Zone of skin (tissue), 1 donor: ENCODE measurements around the genes ST8SIA6 and HACD1.

DNA sequence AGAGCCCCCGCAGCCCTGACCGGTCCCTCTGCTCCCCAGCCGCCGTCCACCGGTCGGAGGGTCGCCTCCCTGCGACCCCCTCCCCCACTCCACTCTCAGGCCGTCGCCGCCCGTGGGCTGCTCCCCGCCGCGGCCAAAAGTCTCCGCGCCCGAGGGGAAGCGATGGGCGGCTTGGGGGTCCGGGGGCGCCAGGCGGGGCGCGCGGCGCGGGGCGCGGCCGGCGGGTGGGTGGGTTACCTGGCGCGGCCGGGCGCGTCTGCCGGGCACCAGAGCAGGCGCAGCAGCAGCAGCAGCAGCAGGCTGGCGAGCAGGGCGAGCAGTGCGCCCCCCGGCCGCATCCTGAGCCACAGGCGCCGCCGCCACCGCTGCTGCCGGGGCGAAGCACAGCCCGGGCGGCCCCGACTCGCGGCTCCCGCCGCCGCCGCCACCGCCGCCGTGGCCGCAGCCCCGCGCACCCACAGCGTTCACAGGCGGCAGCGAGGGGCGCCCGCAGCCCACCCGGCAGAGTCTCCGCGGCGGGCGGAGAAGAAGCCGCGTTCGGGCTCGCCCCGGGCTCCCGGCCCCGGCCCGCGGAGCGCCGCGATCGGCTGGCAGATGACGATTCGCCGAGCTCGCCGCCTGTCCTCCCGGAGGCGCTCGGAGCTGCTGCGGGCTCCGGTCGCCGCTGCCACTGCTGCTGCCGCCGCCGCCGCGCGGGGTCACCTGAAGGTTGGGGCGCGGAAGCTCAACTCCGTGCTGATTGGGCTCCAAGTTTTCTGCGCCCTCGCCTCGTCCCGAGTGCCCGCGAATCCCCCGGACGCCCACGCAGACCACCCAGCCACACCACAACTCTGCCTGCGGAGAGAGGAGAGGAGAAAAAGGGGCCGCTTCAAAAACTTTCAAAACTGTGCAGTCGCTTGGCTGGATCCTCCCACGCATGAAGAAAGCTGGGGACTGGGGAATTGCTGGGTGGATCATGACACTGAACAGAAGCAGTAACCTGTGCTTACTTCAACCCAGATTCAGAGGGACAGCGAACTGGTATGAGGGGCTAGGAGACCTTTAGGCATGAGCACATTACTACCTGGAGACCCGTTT, at the start of gene ST8SIA6:
TSS of gene ST8SIA6 (minus strand) at position 678 of the 1,077 bp plus-strand sequence.
- RRBS, result 2% methylated on average over 67 of the region's 124 CpGs

GRCh38 chr10:17617178-17618258, at the start of gene HACD1:
HACD1 (minus strand) TSS chr10:17617374.
- RRBS, result 2% methylated on average over 10 of the region's 81 CpGs

- RRBS, result no CpG with 5 or more reads among the region's 22 CpGs
Measured at GRCh38 chr10:17643292-17644034, 488 bp upstream of the STAM start.

DNA sequence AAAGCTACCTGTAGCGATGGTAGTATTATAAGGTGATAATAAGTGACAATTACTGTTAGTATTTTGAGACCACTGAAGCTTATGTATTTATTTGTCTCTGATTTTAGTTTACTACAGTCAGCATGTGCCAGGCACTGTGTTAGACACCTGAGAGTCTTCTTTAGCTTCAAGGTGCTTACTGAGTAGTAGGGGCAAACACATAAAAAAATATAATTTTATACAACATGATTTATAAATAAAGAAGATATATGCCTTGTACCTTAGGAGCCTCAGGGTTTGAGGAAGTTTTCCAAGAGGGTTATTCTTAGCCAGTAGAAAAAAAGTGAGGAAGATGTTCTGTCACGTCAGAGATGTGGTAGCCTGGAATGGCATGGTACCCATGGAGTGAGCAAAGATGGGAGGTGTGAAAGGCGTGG, 40.7 kb upstream of the TMEM236 start:
- RRBS, result no CpG with 5 or more reads among the region's 3 CpGs

DNA sequence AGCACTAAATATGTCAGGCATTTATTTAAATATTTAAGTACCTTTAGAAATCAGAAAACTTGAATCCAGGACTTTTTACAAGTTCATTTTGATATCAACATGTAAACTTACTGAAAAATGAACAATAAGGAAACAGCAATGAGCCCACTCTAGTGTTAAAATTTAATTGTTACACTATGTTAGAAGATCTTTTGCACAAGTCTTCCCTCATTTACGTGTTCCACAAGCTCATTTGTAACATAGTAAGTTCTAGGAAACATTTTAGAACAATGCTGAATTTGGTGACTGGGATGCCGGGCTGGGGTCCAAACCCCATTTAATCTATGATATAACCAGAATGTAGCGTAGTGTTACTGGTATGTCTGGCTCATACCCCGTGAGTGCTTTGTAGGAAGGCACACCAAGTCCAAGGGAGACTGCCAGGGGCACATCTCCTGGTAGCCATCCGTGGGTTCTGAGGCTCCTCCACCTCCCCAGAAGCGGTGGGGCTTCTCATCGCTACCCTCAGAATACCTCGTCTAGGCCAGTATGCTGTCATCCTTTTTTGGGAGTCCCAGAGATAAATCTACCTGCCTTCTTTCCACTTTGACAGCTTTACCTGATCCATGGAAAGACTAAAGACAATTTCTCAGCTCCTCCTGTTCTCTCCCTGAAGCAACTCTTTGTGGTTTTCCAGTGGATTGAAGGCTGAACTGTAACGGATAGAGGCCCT, 21.3 kb upstream of the TMEM236 start:
- RRBS, result no CpG with 5 or more reads among the region's 9 CpGs

DNA sequence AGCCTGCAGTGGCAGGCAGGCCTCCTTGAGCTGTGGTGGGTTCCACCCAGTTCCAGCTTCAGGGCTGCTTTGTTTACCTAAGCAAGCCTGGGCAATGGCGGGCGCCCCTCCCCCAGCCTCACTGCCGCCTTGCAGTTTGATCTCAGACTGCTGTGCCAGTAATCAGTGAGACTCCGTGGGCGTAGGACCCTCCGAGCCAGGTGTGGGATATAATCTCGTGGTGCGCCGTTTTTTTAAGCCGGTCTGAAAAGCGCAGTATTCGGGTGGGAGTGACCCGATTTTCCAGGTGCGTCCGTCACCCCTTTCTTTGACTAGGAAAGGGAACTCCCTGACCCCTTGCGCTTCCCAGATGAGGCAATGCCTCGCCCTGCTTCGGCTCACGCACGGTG, 84.4 kb downstream of the SLC39A12 start:
- RRBS, result no CpG with 5 or more reads among the region's 20 CpGs

GRCh38 chr10:18144767-18145448, 4.7 kb downstream of the CACNB2 start:
- RRBS, result no CpG with 5 or more reads among the region's 6 CpGs

GRCh38 chr10:18187690-18188084, 47.5 kb downstream of the CACNB2 start:
- RRBS, result no CpG with 5 or more reads among the region's 7 CpGs

GRCh38 chr10:18331871-18332563, 191.8 kb downstream of the CACNB2 start:
- RRBS, result no CpG with 5 or more reads among the region's 9 CpGs

DNA sequence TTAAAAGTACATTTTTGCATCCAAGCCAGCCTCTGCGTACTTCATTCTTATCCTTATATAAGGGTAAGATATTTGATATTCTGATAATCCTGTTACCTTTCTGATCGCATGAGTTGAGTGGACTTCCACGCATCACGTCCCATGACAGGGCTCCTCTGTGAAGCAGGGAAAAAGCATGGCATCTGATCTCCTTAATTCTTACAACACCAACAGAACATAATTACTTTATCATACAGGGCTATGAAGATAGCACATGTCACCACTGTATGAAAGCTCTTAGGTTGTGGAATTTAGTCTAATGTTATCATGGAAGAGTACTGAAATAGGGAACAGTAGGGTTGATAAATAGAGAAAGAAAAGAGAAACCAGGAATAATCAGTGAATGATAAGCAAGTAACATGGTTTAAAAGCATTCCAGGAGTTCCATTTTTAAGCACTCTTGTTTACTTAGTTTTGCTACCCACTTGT, 211.9 kb downstream of the CACNB2 start:
- RRBS, result no CpG with 5 or more reads among the region's 4 CpGs

DNA sequence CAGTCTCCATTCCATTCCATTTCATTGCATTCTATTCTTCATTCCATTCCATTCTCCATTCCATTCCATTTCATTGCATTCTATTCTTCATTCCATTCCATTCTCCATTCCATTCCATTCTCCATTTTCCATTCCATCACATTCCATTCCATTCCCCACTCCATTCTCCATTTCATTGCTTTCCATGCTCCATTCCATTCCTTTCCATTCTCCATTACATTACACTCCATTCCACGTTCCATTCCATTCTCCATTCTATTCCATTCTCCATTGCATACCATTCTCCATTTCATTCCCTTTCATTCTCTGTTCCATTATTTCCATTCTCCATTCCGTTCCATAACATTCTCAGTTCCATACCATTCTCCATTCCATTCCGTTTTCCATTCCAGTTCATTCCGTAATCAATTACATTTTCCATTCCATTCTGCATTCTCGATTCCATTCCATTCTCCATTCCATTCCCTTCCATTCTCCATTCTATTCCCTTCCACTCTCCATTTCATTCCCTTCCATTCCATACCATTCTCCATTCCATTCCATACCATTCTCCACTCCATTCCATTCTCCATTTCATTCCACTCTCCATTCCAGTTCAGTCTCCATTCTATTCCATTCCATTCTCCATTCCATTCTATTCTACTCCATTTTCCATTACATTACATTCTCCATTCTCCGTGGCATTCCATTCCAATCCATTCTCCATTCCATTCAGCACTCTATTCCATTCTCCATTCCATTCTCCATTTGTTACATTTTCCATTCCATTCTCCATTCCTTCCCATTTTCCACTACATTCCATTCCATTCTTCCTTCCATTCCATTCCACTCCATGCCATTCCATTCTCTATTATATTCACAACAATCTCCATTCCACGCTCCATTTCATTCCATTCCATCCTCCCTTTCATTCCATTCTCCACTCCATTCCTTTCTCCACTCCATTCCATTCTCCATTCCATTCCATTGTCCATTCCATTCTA, 86.2 kb downstream of the NSUN6 start:
- RRBS, result no CpG with 5 or more reads among the region's 7 CpGs

GRCh38 chr10:18586480-18586952, 64.9 kb downstream of the NSUN6 start:
- RRBS, result no CpG with 5 or more reads among the region's 17 CpGs

- RRBS, result no CpG with 5 or more reads among the region's 11 CpGs
Measured at GRCh38 chr10:18610083-18611019, 41.0 kb downstream of the NSUN6 start.

DNA sequence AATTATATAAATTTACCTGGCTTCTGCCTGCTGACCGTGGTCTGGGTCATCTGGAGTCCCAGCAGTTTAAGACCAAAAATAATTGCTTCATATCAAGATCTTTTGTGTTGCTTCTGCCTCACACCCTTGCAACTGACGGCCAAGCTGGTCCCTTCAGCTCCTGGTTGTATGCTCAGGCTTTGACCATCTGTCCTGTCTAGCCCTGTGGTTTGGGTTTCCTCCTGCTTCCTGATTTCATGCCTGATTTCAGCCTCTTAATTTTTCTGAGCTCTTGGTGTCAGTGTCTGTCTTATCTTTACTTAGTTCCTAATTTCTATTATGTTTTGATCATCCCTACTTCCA, 87.9 kb upstream of the PLXDC2 start:
- RRBS, result no CpG with 5 or more reads among the region's 2 CpGs

GRCh38 chr10:19846672-19847539, 30.7 kb downstream of the PLXDC2 start:
- RRBS, result no CpG with 5 or more reads among the region's 10 CpGs

- RRBS, result no CpG with 5 or more reads among the region's 9 CpGs
Measured at GRCh38 chr10:19874307-19874964, 58.2 kb downstream of the PLXDC2 start.

DNA sequence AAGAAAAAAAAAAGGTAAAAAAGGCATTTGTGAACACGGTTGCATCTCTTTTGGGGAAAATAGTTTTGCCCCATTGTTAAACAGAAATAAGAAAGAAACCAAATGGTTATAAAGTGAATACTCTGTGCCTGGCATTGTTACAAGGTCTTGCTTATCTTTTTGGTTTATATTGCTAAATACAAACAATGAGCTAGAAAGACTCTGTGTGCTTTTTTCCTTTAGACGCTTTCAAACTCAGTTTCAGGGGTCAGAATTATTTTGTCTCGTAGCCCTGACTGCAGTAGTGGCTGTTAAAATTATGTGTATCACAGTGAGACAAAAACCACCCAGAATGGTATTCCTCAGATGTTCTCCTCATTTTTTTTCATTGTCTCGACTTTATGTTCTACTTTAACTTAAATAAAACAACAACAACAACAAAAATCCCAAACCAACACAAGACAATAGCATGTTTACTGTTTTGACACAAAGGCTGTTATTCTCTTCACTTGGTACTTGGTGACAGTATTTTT, 190.0 kb downstream of the PLXDC2 start:
- RRBS, result no CpG with 5 or more reads among the region's 4 CpGs

GRCh38 chr10:20211458-20211777, 395.2 kb downstream of the PLXDC2 start:
- RRBS, result no CpG with 5 or more reads among the region's 3 CpGs

DNA sequence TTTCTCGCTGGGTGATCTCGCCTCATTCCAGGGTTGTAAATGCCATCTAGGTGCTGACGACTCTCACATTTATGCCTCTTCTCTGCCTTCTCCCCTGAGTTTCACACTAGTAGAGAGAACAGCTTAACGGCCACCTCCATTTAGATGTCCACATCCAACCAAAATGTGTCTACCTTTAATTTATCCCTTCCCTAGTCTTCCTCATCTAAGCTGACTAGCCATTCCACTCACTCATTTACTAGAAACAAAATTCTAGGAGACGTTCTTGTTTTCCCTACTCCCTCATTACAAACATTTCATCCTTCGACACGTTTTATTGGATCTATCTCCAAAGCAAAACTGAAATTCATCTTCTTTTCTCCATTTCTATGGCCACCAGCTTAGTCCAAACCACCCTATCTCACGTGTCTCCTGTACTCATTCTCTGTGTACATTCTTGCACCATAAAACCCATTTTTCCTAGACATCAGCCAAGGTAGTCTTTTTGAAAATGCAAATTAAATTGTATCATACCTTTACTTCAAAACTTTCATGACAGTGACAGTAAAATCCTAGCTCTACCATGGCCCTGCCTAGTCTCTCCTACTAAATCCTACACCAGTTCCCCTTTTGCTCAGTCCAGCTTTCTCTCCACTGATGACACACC, 33.0 kb upstream of the NEBL start:
- RRBS, result no CpG with 5 or more reads among the region's 8 CpGs